ENCODE results near the gene SGPP1.

- PRO-cap, result no peak
- RAMPAGE, long total RNA, 4 experiments, result no peak in any of the 4 experiments
These were observed 18.2 kb upstream of the SNAPC1 start for GRCh38 chr14:61743768-61744707.

GRCh38 chr14:63177783-63178363 lies 26.4 kb upstream of the RHOJ start:
- PRO-cap, result no peak
- RAMPAGE, long total RNA, 4 experiments, result start-site peak on the minus strand in 1 of 4 experiments, at chr14:63177970-63178041 at its widest, 100 reads per replicate

DNA sequence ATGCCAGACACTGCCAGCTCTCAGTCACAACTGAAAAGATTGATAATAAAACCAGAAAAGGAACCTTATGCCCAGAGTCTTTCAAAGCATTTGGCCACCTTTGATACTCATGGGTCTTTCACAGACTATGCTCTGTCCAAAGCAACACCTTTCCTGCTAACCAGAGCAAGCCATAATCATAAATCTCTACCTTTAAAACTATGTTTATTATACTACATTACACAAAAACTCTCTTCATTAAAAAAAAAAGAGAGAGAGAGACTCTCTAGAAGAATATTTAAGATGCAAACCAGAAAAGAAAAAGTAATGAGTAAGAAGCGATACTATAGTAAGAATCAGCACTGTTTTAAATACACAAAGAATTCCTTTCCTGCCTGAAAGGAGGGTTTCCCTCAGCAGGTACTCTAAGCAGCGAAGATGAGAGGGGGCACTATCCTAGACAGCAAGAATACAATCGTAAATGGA lies 28.9 kb downstream of the PPP2R5E start:
- PRO-cap, result no peak
- RAMPAGE, long total RNA, 4 experiments, result no peak in any of the 4 experiments

GRCh38 chr14:63663395-63664046 lies 21.9 kb upstream of the WDR89 start:
- PRO-cap, result no peak
- RAMPAGE, long total RNA, 4 experiments, result no peak in any of the 4 experiments

DNA sequence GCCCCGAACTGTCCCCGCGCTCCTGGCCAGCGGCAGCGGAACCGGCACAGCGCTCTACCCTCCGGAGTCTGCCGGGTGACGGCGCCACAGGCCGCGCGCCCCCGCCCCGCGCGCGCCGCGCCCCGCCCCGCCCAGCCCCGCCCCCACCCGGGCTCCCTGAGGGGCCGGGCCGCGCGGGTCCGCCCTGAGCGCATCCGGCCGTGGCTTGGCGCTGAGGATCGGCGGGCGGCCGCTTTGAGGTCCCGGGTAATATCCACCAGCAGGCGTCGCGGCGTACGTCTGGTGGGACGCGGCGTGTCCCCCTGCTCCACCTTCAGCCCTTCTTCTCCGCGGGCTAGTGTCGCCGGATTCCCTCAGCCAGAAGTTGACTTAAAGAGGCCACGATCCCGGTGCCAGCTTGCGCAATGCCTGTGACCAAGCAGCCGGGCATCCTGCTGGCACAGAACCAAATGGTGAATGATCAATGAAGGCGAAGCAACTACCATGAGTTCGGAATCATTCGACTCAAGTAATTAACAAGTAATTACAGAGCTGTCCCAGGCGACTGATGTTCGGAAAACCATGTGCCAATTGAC lies at the start of gene SGPP1:
TSS of gene SGPP1 (minus strand) at position 80 of the 575 bp plus-strand sequence.
- PRO-cap, result bidirectional peak, plus-strand start at position 193 of the sequence, minus-strand start at position 70 of the sequence; unidirectional peak, minus-strand start at position 339 of the sequence
- RAMPAGE, long total RNA, 4 experiments, result start-site peak on the minus strand in 1 of 4 experiments, centred at position 77 of the sequence, 20 reads per replicate

DNA sequence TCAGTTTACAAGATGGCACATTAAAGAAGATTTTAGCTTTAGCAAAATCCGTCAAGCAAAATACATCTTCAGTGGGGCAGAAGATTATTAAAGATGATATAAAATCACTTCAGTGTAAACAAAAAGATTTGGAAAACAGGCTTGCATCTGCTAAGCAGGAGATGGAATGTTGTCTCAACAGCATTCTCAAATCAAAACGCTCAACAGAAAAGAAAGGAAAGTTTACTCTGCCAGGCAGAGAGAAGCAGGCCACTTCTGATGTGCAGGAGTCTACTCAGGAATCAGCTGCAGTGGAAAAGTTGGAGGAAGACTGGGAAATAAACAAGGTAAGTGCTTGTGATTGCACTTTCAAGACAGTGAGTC lies 178.2 kb downstream of the SYNE2 start:
- PRO-cap, result no peak
- RAMPAGE, long total RNA, 4 experiments, result no peak in any of the 4 experiments

DNA sequence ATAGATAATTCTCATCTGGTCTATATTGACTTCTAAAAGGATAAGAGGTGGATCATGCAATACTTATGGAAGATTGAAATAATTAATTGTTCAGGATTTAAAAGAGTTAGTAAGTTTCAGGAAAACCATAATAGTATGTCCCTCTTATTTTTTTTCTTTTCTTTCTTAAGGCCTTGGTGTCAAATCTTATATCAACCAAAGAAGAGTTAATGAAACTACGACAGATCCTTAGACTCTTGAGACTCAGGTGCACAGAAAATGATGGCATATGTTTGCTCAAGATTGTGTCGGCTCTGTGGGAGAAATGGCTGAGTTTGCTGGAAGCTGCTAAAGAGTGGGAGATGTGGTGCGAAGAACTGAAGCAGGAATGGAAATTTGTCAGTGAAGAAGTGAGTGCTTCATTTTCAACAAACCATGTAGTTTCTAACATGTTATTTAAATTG lies 212.5 kb downstream of the SYNE2 start:
- PRO-cap, result no peak
- RAMPAGE, long total RNA, 4 experiments, result no peak in any of the 4 experiments

DNA sequence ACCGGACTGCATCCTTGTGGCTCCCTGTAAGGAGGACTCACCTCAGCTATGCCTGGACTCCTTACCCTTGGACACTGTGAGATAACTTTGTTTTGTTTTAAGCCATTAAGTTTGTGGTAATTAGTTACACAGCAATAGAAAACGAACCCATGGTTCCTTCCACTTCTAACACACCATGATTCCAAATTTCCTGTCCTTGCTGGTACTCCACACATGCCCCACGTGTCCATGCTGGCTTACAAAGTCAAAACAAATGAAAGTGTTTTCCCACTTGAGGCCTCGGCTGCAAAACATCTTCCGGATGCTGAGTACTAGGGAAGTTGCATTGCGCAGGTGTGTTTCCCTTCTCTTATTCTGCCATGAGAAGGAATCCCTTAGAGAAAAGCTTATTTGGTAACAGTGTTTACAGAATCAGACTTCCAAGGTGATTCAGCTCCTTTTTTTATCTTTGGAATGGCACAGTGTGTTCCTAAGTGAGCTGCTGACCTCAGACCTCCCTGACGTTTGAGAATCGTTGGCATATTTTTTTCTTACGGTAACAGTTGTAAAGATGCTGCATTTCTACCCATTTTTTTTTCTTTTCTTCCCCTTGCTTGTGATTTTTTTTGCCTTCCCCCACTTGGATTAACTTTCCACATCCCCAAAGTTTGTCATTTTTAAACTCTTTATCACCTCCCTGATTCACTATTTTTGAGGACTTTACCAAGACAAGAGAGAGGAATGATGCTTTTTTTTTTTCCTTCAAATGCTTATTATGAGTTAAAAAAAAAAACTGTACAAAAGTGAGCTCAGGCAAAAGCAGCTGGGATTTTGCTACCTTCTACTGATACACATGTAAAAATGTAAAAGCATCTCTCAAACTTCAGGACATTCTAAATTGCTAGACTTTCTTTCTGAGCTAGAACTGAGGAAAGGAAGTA lies 211.3 kb downstream of the ESR2 start:
- PRO-cap, result unidirectional peak, minus-strand start at position 246 of the sequence
- RAMPAGE, long total RNA, 4 experiments, result no peak in any of the 4 experiments

- PRO-cap, result no peak
- RAMPAGE, long total RNA, 4 experiments, result no peak in any of the 4 experiments
These were observed 171.1 kb downstream of the ESR2 start for GRCh38 chr14:64122962-64123658.

- PRO-cap, result no peak
- RAMPAGE, long total RNA, 4 experiments, result no peak in any of the 4 experiments
These were observed 22.2 kb downstream of the MTHFD1 start for GRCh38 chr14:64410427-64410705.

DNA sequence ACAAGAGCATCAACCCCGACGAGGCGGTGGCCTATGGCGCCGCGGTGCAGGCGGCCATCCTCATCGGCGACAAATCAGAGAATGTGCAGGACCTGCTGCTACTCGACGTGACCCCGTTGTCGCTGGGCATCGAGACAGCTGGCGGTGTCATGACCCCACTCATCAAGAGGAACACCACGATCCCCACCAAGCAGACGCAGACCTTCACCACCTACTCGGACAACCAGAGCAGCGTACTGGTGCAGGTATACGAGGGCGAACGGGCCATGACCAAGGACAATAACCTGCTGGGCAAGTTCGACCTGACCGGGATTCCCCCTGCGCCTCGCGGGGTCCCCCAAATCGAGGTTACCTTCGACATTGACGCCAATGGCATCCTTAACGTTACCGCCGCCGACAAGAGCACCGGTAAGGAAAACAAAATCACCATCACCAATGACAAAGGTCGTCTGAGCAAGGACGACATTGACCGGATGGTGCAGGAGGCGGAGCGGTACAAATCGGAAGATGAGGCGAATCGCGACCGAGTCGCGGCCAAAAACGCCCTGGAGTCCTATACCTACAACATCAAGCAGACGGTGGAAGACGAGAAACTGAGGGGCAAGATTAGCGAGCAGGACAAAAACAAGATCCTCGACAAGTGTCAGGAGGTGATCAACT lies 1.5 kb downstream of the HSPA2 start:
- PRO-cap, result no peak
- RAMPAGE, long total RNA, 4 experiments, result no peak in any of the 4 experiments

GRCh38 chr14:64569082-64569430 lies 19.3 kb downstream of the PPP1R36 start:
- PRO-cap, result unidirectional peak, minus-strand start at chr14:64569183
- RAMPAGE, long total RNA, 4 experiments, result no peak in any of the 4 experiments

DNA sequence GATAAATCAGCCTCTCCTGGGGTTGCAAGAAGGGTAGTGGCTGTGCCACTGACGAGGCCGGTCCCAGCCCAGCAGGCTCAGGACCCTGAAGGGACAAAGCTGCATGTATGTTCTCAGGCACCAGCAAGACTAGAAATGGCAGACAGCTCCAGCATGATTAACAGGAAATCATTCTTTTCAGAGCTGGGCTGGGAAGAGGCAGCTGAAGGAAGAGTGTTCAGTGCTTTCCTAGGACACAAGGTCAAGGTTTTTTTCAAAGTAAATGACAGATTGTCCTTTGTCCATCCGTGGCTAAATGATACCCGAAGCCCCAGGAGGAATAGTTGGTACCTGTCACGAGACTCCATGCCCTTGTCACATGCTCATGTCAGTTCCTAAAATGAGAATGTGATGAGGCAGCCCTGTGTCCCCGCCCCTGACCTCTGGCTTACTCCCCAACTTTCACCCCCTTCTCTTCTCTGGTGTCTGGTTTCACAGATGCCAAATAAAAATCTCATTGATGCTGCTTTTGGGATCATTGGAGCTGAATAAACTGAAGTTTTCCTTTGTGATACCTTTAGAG lies 65.2 kb downstream of the PPP1R36 start:
- PRO-cap, result no peak
- RAMPAGE, long total RNA, 4 experiments, result no peak in any of the 4 experiments

DNA sequence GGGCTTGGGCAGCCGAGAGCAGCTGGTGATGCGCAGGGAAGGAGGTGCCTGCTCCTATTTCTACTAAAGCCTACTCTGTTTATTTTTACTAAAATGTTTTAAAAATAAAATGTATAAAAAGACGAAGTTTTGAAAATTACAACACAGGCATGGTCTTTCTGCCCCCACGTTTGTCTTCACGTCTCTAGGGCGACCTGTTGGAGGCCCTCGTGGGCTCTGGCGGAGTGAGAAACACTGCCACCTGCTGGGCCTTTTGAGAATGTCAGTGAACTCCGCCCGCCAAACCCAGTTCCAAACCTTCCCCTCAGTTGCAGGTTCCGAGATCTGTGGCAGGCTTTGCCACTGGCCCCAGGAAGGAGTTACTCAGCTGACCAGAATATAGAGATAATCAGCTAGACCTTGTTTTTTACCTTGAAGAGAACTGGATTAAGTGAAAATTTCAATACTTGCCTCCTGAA lies 67.6 kb upstream of the PLEKHG3 start:
- PRO-cap, result no peak
- RAMPAGE, long total RNA, 4 experiments, result no peak in any of the 4 experiments

- PRO-cap, result no peak
- RAMPAGE, long total RNA, 4 experiments, result no peak in any of the 4 experiments
These were observed 55.7 kb upstream of the PLEKHG3 start for GRCh38 chr14:64648524-64648933.

GRCh38 chr14:64658706-64659220 lies 45.5 kb upstream of the PLEKHG3 start:
- PRO-cap, result no peak
- RAMPAGE, long total RNA, 4 experiments, result no peak in any of the 4 experiments

DNA sequence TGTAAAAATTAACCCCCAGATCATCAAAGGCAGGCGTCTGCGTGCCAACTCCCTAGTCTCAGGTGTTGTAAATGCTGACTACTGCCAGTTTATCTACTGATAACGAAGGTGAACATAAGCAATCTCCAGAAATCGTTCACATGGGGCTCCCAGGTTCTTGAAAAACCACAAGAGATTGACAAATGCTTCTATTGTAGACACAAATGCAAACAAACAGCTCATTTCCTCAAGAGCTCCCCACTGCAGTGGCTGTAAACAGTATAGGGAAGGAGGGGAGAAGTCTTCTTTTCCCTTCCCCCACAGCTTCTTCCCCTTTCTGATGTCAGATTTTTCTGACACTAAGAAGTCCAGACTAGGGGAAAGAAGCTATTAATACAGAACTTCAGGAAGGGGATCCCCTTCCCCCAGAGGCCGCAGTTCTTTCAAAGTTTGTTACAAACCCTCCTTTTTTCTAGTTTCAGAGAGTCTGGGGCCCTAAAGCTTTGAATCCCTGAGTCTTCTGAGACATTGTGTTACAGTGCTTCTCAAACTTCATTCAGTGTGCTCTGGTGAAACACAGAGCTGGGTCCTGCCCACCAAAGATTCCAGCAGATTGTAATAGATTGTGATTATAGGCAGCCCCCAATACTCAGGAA lies 5.2 kb upstream of the PLEKHG3 start:
- PRO-cap, result bidirectional peak, plus-strand start at position 372 of the sequence, minus-strand start at position 251 of the sequence
- RAMPAGE, long total RNA, 4 experiments, result no peak in any of the 4 experiments

DNA sequence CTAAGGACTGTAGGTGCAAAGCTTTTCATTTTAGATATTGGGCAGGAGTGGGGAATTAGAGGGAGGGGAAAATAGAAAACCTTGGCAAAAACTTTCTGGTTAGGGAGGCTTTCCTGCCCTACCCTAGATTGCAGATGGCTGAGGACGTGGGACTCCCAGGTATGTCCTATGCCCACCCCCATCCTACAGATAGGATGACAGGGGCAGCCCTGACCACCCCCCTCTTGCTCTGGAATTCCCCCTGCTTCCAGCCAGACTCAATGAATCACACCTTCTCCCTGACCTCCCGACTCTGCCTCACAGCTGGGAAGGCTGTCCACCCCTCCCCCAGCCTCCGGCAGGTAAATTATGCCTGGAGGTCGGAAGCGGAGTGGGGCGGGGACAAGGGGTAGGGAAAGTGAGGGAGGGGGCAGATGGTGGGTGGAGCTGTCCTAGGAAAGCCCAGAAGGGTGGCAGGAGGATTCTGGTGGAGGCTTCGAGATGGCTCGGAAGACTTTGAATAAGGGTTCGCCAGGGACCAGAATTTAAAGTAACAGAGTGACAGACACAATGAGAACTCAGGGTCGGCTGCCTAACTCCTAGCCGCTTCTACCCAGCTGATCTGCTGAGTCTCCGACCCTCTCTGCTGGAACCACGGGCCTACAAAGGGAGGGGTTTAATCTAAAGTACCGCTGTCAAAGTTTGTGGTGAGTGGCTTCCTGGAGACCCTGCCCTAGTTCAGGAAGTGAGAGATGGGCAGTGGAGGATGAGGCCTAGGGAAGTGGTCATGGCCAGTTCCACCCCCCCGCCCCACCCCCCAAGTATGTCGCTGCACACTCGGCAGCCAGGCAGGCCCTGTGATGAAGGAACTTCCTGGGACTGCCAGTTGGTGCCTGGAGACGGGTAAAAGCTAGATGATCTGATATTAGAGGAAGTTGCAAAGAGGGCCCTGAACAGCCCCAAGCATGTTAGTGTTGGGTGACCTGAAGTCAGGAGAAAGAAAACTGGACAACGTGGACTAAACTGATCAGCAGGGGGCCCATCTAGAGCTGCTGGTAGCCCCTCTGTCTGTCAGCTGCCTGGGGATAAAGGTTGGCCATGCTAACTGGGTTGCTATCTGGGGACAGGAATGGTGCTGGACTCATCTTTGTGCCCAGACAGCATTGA lies 4.2 kb downstream of the PLEKHG3 start:
- PRO-cap, result bidirectional peak, plus-strand start at position 444 of the sequence, minus-strand start at position 277 of the sequence; bidirectional peak, plus-strand start at position 864 of the sequence, minus-strand start at position 719 of the sequence
- RAMPAGE, long total RNA, 4 experiments, result no peak in any of the 4 experiments

- PRO-cap, result bidirectional peak, plus-strand start at chr14:64718136, minus-strand start at chr14:64718067
- RAMPAGE, long total RNA, 4 experiments, result no peak in any of the 4 experiments
These were observed 13.6 kb downstream of the PLEKHG3 start for GRCh38 chr14:64717645-64718486.

- PRO-cap, result no peak
- RAMPAGE, long total RNA, 4 experiments, result no peak in any of the 4 experiments
These were observed 81.0 kb downstream of the PLEKHG3 start for GRCh38 chr14:64785202-64785570.